ENCODE data around the gene GJB1.

DNA sequence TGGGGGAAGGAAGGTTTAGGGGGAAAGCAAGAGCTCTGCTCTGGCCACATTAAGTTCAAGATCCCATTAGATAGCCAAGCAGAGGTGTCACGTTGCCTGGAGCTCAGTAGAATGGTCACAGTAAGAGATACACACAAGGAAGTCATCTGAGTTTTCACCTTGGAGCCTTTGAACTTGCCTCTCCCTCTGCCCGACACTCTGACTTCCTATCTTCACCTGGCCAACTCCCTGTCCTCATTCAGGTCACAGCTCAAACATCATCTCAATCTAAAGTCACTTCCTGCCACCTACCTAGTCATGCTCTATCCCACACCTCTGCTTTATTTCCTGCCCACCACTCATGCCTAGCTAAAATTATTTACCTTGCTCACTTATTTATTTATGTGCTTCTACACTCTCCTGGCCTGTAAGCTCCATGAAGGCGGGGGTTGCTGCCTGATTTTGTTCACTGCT lies 40.1 kb downstream of the EFNB1 start:
- PRO-cap, result no peak

DNA sequence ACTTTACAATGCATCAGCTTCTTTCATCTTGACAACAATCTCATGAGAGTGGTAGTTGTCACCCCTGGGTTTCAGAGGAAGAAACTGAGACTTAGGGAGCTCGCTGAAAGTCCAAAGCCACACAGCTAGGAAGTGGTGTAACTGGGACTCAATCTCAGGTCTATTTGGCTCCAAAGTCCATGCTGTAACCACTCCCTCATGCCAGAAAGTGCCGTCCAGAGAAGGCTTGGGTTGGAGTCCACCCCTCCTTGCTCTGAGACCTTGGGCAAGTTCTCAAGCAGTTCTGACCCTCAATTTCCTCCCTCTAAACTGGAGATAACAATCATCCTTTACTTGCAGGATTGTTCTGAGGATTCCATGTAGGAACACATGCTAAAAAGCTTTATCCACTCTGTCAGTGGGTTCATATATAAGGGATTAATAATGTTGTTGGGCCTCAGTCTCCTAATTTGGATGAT lies 40.6 kb downstream of the EFNB1 start:
- PRO-cap, result no peak

GRCh38 chrX:68870322-68870837 lies 41.6 kb downstream of the EFNB1 start:
- PRO-cap, result no peak

- PRO-cap, result no peak
Observed at GRCh38 chrX:69153123-69153921, 11.9 kb downstream of the PJA1 start.

DNA sequence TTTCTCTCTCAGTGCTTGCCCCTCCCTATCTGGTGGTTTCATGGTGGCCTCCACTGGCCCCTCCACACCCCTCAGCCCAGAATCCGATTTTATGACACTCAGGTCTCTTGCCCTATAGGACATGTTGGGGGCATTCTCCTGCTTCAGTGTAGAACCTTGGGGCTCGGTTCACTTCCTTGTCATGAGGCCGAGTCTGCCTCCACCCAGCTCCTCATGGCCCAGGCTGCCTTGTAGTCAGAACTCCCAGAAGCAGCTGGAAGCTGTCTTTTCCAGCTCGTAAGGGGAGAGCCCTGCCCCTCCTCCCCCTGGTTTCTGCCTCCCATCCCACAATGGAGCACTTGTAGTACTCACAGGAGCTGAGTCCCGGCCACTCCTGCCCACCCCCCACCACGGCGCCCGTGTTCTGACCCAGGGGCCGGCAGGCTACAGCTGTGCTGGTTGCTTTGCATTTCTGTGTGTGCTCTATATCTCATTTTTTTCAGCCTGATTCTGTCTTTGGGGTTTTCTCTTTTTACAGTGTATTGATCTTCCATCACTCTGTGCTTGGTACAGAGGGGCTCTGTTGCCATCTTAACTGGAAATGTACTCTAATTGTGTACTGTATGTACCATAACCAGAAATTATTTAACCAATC lies 24.7 kb upstream of the PJA1 start:
- PRO-cap, result no peak

DNA sequence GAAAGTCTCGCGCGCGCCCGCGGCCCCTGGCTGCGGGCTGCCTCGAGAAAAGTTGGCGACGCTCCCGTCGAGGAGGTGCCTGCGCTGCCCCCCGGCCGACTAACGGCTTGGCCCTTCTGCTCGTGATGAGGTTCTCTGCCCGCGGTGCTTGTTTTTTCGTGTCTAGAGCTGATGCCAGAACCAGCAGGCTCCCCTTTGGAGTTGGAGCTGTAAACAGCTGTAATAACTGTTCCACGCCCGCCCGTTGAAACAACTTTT lies 936 bp downstream of the EDA start:
- PRO-cap, result no peak

DNA sequence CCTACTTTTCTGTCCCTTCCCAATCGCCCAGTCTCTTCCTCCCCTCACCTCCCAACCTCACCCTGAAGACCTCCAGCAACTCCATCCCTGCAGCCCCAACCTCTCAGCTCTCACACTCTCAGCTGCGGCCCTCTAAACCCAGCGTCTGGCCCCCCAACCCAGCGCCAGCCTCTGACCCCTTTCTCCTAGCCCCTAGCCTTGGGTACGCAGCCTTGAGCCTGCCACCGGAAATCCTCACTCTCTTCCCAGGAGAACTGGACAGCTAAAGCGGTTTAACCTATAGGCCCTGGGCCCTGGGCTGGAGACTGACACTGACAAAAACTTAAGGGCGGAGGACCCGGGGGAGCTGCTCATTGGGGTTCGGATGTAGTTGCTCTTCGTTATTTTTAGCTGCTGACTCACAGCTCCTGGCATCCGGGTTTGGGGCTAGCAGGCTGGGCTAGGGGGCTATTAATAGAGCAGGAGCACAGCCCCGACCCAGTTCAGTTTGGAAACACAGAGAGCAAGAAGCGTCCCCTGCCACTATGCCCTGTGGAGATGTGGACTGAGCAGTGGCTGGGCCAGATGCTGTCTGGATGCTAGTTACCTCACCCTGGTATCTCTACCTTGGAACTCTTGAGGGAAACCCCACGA lies 9.5 kb upstream of the DLG3 start:
- PRO-cap, result no peak

DNA sequence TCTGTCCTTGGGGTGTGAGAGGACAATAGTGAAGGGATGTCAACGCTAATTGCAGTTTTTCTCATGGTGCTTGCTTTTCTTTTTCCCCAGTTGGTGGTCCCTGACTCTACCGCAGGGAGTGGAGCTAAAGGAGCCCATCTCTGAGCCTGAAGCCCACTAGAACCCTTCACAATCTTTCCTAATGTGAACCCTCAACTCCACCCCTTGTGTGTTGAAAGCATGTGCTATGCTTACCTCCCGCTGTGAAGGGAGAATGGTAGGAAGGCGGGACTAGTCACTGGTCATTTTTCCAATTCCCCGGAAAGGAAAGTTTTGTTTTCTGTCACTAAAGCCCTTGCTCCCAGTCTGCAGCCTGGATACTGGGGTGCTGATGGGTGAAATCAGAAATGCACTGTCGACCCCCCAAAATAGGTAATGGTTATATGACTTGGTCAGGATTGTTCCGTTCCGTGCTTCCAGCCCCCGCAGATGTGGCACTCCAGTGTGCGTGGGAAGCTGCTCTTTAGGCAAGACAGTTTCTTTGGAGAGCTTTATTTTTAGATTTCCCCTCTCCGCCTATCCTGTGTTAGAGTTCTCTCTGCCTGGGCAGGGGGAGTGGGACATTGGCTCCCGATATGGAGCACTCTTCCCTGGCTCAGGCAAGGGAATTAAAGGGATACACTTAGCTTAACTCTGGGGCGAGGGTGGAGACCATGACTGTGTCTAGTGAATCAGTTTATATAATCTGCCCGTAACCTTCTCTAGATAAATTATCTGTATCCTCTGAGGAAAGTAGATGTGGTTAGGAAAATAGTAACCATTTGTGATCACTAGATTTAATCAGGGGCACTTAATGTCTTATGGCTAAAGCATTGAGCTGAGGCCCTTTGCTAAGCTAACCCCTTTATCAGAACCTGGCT lies 35.9 kb downstream of the DLG3 start:
- PRO-cap, result no peak

- PRO-cap, result no peak
Observed at GRCh38 chrX:71102617-71103531, 3.7 kb downstream of the CXorf65 start.

GRCh38 chrX:71144005-71144564 lies 556 bp upstream of the NLGN3 start:
- PRO-cap, result no peak

DNA sequence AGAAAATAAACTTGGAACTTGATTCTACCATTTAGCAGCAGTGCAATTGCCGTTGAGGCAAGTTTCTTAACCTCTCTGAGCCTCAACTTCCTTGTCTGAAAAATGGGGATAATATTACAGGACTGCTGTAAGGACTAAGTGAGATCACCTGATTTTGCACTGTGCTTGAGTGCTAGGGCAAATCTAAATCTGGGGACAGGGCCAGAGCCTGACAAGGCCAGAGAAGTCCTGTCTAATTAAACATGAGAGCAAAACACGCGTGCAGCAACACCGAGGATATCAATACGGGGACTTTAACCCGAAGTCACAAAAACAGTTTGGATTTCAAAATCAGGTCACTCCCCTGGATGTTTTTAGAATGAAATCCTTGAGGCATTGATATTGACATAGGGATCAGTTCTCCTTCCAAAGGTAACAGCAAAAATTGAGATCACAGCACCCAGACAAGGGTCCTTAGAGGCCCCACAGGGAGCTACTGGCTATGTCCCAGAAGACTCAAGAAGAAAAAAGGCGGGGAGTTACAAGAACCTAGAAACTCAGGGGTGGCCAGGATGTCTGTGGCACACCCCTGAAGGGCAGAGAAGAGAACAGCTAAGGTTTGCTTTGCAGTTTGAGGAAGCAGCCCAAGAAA lies 5.6 kb upstream of the GJB1 start:
- PRO-cap, result no peak

GRCh38 chrX:71222840-71223478 lies at the start of gene GJB1:
Gene GJB1 (plus strand): TSS chrX:71223224.
- PRO-cap, result no peak

GRCh38 chrX:71397073-71397713 lies 31.0 kb downstream of the TAF1 start:
- PRO-cap, result no peak

DNA sequence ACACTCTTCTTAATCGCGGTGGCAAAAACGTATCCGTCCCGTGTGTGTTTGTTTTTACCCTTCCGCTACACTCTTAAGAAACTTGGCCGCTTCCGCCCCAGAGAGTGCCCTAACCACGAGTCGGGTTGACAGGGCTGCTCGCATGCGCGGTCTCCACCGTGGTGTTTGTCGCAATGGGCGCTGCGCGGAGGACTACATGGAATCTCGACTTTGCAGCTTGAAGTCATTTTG lies 214 bp upstream of the OGT start:
- PRO-cap, result bidirectional peak, plus-strand start outside the sequence, minus-strand start at position 50 of the sequence

GRCh38 chrX:71573519-71573998 lies 4.7 kb upstream of the GCNA start:
- PRO-cap, result no peak

DNA sequence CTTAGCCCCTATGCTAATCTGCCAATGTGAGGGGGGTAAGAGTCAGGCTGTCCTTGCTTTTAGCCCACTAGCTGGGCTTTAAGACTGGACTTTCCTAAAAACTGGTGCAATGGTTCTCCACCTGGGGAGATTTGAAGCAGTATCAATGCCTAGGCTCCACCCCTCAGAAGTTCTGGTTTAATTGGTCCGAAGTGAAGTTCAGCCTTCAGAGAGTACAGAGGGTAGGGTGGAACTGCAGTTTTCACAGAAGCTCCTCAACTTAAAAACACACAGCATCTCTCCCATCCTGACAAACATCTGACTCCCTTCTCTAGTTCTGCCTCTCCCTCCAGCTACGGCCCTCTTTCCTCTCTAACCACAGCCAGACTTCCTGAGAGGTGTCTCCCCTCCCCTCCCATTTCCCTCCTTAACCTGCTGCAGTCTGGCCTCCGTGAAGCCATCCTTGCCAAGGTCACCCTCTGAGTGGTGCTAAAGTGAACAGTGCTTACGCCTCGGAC lies 103.3 kb upstream of the PIN4 start:
- PRO-cap, result no peak

DNA sequence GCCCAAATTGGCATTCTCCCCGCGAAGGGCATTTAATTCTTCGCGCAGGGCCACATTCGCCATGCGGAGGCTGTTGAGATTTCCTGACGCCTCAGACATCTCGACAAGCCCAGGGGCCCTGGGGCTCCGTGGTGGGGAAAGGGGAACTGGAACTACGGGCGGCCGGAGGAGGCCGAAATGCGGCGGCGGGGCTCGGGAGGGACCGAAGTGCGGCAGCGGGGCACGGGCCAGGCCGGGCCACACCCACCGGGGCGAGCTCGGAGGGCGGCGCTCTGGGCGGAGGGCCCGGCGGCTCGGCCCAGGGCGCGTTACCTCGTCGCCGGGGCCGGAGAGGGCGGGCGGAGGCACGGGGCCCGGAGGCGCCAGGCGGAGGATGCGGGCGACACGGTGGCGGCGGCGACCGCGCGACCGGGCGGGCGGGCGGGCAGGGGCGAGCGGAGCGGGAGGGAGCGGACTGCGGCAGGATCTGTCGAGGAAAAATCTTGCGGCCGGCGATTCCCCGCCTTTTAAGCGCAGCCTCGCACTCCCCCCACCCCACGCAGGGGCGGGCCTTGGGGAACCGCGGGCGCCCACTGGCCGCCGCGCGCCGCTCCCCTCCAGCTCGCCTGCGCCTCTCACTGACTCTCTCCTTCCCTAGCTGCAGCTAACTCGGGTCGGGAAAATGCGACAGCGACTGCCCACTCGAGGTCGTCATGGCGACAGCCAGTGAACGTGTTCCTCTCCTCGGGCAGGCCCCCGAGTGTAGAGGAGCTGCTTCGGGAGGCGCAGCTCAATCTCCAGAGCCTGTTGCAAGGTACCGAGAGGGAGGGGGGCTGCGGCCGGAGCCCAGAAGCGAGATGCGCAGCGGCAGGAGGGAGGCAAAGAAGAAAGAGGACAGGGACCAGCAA lies 49.9 kb upstream of the PIN4 start:
- PRO-cap, result unidirectional peak, minus-strand start at position 480 of the sequence; unidirectional peak, minus-strand start at position 619 of the sequence

DNA sequence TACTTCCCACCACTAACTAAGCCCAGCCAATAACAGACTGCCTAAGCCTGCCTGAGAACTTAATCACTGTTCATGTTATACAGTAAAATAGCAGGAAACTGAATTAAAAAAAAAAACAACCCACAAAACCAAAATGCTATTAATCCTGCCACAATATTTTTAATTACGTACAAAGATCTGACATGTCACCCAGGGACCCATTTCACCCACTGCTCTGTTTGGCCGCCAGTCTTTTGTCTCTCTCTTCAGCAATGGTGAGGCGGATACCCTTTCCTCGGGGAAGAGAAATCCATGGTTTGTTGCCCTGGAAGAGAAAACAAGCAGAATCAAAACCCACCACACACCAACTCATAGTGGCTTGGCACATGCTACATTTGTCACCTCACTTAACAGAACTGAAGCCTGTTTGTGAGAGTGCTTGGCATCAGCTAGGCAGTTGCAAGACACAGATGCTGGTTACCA lies 4.5 kb downstream of the RPS4X start:
- PRO-cap, result no peak

DNA sequence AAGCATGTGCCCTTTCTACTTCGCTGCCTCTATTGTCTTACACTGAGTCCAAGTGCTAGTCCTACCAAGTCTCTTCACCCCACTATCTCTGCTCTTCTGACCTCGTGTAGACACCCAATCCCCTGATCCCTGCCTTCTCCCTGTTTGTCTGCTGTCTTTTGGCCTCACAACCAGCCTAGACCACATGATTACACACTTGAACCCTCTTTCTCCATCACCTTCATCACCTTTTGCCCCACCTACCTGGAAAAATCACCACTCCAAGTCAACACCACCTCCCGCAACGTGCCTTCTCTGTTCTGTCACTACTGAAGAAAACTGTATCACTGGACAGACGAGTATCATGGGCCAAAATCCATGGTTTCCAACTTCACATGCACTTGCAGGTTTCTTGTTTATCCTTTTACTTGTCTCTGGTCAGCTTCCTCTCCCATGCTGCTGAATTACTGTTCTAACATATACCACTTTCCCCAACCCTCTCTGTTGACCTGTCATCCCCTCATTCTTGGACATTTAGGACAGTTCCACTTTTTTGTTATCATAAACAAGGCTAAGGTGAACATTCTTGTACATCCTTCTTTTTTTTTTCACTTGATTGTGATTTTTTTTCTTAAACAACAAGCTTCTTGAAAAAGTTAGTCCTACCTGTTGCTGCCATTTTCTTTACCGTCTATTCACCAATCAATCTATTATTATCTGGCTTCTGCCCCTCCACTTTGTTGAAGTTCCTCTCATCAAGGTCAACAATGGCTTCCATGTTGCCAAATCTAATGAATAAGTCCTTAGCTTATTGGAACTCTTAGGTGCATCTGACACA lies 125.4 kb upstream of the CITED1 start:
- PRO-cap, result no peak

GRCh38 chrX:72620350-72621544 lies 48.1 kb upstream of the HDAC8 start:
- PRO-cap, result no peak